Bronchus fibroblast of lung (primary cell): ENCODE measurements around a stretch of chr1.

GRCh38 chr1:63893969-63894631 is 120.3 kb downstream of the ROR1 start:
- RAMPAGE, long total RNA: no peak

- RAMPAGE, long total RNA: no peak
Measured at GRCh38 chr1:64469134-64469448, 838 bp upstream of the CACHD1 start.

- RAMPAGE, long total RNA: no peak
Measured at GRCh38 chr1:64512410-64512817, 42.5 kb downstream of the CACHD1 start.

GRCh38 chr1:64691363-64691984 is 53.4 kb upstream of the RAVER2 start:
- RAMPAGE, long total RNA: no peak

DNA sequence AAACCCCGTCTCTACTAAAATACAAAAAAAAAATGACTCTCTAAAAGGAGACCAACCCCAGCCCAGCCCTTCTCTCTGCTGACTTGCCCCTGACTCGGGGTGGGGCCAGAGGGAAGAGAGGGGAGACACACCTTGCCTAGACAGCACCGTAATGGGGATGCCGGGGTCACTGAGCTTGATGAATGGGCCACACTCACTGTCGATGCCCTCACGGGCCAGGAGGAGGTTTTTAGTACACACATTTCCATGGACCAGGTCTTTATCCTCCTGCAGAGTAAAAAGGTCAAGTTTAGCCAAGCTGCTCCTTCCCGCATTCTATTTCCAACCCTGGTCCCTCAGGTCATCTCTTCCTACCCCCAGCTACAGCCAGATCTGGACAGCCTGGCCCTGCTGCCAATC is 99.7 kb downstream of the RAVER2 start:
- RAMPAGE, long total RNA: no peak

GRCh38 chr1:64848870-64849624 is 104.2 kb downstream of the RAVER2 start:
- RAMPAGE, long total RNA: no peak

DNA sequence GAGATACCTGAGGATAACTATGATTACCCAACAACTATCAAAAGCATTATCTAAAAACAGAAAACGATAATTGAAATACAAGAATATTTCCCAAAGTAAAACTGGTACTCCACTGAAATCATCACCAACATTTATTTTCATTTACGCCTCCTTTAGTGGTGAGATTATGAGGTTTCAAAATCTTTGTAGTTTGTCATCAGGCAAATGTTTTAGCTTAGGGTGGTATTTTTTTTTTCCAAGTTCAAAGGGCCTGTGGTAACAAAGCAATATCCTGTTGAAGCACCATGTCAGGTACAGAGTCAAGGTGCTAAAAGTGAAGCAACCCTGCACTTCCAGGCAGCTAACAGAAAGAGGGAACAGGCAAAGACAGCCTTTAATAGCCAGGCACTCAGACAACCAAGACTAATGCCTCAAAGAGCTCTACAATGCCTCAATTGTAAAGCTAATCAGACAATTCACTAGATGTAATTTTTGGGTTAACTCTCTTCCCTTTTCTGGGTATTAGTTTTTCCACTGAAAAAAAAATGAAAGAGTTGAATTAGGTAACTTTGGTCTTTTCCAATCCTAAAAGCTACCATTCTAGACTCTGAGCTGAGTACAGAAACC is 89.1 kb downstream of the JAK1 start:
- RAMPAGE, long total RNA: no peak

- RAMPAGE, long total RNA: no peak
Measured at GRCh38 chr1:64898526-64898886, 67.8 kb downstream of the JAK1 start.

GRCh38 chr1:64922451-64923469 is 43.6 kb downstream of the JAK1 start:
- RAMPAGE, long total RNA: no peak

DNA sequence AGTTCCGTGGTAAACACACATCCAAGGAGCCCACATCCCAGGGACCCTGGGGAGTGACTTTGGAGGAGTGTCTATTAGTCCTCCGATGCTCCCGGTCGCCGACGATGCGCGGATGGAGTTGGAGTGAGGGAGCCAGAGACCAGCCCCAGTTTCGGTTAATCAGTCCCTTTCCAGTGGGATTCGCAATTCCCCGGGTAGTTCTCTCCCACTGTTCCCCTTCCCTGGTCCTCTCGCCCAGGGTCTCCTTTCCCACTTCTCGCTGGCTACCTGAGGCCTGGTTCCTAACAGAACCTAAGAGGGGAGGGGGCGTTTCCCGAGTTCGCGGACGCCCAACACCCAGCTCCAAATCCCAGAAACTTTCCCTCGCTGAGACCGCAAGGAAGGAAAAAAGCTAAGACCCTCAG is 881 bp downstream of the JAK1 start:
- RAMPAGE, long total RNA: no peak

DNA sequence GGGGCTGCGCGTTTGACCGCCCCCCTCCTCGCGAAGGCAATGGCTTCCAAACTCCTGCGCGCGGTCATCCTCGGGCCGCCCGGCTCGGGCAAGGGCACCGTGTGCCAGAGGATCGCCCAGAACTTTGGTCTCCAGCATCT is 236 bp downstream of the AK4 start:
- RAMPAGE, long total RNA: no peak

DNA sequence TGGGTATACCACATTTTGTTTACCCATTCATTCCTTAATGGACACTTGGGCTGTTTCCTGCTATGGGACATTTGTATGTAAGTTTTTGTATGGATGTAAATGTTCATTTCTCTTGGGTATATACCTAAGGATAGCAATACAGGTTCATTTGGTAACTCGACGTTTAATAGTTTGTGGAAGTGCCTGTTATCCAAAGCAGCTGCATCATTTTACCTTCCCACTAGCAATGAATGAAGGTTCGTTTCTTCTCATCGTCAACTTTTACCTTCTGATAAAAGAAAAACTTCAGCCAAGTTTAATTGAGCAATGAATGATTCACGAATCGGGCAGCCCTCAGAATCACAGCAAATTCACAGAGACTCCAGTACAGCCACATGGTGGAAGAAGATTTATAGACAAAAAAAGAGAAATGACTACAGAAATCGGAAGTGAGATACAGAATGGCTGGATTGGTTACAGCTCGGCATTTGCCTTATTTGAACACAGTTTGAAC is 15.0 kb downstream of the AK4 start:
- RAMPAGE, long total RNA: no peak

GRCh38 chr1:65420321-65420398 is 308 bp upstream of the LEPR start:
- RAMPAGE, long total RNA: no peak

DNA sequence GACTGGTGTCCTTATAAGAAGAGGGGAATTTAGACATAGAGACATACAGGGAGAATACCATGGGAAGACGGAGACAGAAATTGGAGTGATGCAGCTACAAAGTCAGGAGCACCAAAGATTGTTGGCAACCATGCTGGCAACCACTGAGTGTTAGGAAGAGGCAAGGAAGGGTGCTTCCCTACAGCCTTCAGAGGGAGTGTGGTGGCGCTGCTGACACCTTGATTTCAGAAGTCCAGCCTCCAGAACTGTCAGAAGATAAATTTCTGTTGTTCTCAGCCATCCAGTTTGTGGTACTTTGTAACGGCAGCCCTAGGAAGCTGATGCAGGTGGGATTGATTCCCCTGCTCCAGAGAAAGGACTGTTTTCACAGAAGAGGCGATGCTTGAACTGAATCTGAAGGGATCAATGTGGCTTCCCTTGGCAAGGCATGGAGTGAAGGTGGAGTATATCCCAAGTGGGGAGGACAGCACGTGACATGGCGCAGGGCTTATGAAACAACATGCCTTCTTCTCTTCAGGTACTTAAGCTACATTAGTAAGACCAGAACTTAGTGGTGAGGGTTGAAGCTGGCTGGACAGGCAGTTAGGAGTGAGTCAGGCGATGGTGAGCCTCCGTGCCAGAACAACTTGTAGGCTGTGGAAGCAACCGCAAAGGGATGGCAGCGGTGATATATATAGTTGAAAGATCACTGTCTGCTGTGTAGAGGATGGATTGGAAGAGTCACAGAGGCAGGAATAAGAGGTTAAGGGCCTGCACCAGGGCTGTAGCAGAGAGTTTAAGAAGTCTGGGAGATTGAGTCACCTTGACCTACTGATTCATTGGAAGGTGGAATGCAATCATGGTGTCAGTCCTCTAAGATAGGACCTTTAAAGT is 2.0 kb downstream of the LEPR start:
- RAMPAGE, long total RNA: no peak

- RAMPAGE, long total RNA: no peak
Measured at GRCh38 chr1:65512886-65513536, 92.5 kb downstream of the LEPR start.

GRCh38 chr1:66267529-66268221 is 266.3 kb upstream of the SGIP1 start:
- RAMPAGE, long total RNA: no peak

DNA sequence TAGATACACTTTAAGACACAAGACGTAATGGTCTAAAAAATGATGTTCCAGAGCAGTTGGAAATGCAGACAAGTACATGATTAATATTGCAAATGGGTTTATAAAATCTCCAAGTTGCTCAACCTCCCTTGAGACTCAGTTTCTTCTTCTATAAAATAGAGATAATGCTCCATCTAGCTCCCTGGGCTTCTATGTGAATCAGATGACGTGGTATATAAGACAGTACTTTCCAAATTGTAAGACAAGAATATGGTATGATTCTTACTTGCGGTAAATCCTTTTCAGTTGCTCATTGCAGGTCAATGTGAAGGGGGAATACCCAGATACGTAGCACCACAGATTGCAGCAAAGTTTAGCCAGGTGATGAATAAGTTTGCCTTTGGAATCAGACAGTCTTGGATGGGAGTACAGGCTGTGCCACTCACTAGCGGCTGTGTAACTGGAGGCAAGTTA is 224.7 kb upstream of the SGIP1 start:
- RAMPAGE, long total RNA: no peak

GRCh38 chr1:66315711-66316142 is 218.2 kb upstream of the SGIP1 start:
- RAMPAGE, long total RNA: no peak

- RAMPAGE, long total RNA: no peak
Measured at GRCh38 chr1:66351292-66352431, 182.3 kb upstream of the SGIP1 start.

- RAMPAGE, long total RNA: no peak
Measured at GRCh38 chr1:66372170-66373156, 161.5 kb upstream of the SGIP1 start.